Foreskin keratinocyte (primary cell): ENCODE results near the gene NTM.

- RAMPAGE, total RNA: no peak
These were observed 7.8 kb upstream of the FLI1 start for GRCh38 chr11:128685921-128686694.

DNA sequence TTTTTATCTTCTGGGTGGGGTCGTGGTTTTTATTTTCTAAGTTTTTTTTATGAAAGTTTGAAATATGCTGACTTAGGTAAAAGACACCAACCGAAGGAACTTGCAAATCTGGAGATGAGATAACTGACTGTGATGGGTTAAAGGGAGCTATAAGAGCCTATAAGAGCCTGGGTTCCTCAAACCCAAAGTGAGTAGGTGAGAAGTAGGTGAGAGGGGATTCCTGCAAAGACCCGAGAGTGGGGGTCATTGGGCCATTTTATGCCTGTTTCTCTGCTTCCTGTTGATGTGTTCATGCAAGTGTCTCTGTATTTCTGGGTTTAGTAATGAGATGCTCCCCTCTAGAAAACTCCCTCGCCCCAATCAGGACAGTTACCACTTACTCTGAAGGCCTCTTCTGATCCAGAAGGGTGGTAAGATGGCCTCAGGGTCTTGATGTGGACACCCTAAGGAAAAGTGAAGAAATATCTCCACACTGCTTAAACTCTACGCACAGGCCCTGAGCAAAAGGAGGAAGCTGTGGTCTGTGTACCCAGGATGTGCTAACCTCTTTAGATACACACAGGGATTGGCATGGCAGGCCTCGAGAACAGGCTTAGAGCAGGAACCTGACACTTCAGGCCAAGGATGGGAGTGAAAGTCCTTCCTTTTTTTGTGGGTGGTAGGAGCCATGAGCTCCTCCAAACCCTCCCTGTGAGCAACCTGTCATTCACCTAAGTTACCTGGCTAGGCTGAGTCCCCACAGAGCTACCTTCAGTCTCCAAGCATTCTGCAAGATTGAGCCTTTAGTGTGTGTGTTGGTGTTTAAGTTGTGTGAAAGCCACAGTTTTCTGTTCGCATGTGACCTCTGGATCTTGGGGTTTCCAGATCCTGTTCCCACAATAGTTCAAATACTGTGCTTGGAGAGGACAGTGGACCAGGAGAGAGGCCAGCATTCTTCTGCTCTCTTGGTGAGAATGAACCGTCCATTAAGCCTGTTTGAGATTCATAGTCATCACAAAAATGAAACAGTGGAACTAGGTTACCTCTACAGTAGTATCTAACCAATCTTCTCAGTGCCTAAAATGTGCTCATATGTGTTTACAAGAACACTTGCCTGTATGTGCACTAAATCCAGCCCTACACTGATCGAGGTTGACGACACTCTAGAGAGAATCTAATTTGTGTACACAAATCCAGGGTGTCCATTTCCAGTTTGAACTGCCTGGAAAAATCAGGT lies 2.1 kb downstream of the FLI1 start:
- RAMPAGE, total RNA: no peak

DNA sequence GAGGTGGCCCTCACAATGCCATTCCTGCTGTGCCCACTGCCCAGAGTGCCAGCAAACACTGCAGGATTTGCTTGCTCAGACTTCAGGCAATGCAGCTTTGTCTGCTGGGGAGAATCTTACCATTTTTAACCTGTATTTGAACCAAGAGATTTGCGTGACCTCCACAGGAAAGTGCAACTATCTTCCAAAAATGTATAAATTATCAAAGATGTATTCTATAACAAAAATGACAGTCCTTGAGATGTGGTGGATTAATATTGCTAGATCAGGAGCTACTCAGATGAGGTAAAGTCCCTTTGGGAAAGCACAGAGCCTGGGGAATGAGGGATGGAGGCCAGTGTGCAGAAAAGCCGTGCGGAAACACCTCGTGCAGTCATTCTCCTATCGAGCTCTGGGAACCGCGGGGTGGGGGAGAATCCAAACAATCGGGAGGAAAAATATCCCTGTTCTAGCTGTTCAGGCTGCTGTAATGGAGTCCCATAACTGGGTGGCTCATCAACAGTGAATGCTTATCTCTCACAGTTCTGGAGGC lies 28.6 kb downstream of the FLI1 start:
- RAMPAGE, total RNA: no peak

GRCh38 chr11:128735992-128736405 lies 42.1 kb downstream of the FLI1 start:
- RAMPAGE, total RNA: no peak

GRCh38 chr11:128908306-128909068 lies 17.3 kb downstream of the KCNJ5 start:
- RAMPAGE, total RNA: no peak

DNA sequence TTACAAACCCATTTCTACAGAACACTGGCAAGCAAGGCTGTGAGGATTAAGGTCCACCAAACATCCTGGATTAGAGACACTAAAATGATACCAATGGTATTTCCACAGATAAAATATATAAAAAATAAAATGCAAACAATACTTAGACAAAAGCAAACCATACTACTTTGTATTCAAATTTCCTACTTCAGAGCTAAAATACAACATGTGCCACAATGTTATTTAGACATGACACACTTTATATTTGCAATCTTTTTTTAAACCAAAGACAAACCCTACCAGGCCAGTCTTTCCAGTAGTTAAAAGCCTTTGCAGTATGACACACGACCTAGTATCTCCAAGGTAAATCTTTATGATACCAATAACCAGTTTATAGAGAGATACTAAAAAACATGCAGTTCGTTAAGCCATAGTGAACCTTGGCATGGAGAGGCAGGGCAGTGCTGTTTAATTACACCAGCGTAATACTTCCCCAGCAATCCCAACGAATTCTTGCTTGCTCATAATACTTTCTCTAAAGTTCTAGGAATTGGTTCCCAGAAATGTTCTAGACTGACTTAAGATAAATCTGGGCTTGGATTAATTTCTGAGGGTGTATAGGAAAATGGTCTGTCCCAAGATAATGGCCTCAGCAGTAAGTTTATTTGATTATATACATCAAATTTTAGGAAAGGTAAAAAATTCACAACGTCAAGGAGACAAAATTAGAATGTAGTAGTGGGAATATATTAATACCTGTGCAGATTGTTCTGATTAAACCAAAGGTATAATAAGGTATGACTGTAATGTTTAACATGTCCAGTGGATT lies 71.5 kb upstream of the TP53AIP1 start:
- RAMPAGE, total RNA: no peak

- RAMPAGE, total RNA: no peak
These were observed 92.6 kb upstream of the TP53AIP1 start for GRCh38 chr11:129035180-129035668.

DNA sequence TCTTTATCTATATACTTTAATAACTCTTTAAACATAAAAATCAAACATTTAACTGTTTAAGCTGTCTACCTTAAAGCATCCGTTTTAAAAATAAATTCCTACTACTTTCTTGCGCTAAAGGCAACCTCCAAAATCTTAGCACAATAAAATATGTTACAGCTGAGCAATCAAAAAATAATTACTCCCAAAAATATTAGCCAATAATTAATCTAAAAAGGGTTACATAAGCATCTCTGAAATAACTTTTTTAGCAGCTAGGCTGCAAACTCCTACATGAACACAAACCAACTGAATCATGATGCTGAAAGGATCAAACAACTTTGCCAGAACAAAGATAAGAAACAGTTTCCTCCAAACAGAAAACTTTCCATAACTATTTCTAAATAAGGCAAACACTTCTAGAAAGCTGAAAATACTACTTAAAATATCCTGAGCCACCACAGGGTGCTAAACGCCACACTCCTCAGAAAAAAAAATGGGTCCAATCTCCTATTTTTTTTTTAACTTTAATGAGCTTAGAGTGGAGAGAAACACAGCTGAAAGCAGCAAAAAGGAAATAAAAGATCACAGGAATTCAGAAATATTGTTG lies 68.6 kb upstream of the ARHGAP32 start:
- RAMPAGE, total RNA: no peak

- RAMPAGE, total RNA: no peak
These were observed 11.5 kb upstream of the BARX2 start for GRCh38 chr11:129364049-129364721.

DNA sequence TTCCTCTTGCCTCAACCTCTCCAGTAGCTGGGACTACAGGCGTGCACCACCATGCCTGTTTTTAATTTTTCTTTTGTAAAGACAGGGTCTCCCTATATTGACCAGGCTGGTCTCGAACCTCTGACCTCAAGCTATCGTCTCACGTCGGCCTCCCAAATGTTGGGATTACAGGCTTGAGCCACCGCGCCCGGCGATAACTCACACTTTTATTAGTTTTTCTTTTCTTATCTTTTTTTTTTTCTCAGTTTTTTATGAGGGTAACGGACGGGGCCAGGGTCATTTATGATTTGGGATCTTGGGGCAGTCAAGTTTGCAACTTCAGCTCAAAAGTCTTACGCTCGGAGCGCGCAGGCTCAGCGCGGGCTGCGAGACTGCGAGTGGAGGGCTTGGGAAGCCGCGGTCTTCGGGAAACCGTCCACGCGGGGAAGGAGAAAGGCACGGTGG lies 747 bp upstream of the BARX2 start:
- RAMPAGE, total RNA: no peak

DNA sequence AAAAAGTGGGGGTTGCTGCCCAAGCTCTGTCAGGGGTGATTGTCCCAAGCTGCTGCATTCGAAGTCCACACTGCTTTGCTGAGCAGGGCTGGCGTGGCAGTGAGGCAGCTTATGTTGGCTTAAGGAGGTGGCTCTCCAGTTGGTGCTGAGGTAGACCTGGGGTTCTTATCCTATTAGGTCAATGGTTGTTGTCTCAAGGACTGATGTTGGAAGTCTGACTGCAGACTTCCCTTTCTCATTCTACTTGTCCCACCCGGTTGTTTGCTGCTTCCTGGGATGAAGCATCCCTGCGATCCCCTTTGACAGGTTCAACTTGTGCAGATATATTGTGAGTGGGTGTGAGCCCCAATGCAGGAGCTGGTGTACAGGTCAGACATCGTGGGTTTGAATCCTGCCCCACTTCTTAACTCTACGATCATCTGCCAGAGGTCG lies 65.3 kb downstream of the BARX2 start:
- RAMPAGE, total RNA: no peak

- RAMPAGE, total RNA: no peak
These were observed 111.7 kb upstream of the TMEM45B start for GRCh38 chr11:129703863-129704466.

DNA sequence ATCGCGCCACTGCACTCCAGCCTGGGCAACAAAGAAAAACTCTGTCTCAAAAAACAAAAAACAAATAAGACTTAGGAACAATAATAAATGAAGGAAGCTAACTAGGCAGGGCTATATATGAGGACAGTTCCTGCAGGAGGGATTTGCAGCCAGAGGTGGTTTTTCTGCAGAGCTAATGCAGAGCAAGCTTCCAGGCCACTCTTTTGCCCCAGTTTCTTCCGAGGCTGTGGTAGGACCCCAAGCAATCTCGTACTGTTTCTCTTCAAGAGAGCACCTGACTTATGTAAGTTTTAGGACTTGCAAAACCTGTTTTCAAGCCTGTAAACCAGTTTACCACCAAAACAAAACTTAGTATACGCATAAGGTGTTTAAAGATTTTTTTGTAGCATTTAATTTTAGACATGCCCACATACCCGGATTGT lies 7.7 kb upstream of the APLP2 start:
- RAMPAGE, total RNA: no peak

GRCh38 chr11:130120470-130120996 lies 39.0 kb upstream of the ST14 start:
- RAMPAGE, total RNA: no peak

GRCh38 chr11:130141884-130142119 lies 17.8 kb upstream of the ST14 start:
- RAMPAGE, total RNA: no peak

- RAMPAGE, total RNA: no peak
These were observed 15.2 kb upstream of the ST14 start for GRCh38 chr11:130144013-130145232.

DNA sequence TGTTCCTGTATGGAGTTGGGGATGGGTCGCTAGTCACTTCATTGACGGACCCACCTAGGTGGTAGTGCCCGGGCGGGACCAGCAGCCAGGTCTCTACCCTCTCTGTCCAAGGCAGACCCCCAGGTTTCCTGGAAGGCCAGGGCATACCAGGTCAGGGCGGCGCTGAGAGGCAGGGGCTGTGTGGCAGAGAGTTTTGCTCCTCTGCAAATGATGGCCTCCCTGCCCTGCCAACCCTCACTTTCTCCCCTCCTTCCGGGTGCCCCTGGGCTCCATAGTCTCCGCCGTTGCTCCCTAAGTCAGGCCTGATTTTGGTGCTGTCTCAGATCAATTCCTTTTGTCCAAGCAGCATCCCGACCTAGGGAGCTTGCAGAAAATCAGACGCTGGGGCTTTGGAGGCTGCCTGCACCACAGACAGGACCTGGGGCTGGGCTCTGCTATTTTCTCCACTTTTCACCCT lies 1.2 kb downstream of the ST14 start:
- RAMPAGE, total RNA: no peak

- RAMPAGE, total RNA: no peak
These were observed 7.5 kb downstream of the ADAMTS8 start for GRCh38 chr11:130420784-130421392.

DNA sequence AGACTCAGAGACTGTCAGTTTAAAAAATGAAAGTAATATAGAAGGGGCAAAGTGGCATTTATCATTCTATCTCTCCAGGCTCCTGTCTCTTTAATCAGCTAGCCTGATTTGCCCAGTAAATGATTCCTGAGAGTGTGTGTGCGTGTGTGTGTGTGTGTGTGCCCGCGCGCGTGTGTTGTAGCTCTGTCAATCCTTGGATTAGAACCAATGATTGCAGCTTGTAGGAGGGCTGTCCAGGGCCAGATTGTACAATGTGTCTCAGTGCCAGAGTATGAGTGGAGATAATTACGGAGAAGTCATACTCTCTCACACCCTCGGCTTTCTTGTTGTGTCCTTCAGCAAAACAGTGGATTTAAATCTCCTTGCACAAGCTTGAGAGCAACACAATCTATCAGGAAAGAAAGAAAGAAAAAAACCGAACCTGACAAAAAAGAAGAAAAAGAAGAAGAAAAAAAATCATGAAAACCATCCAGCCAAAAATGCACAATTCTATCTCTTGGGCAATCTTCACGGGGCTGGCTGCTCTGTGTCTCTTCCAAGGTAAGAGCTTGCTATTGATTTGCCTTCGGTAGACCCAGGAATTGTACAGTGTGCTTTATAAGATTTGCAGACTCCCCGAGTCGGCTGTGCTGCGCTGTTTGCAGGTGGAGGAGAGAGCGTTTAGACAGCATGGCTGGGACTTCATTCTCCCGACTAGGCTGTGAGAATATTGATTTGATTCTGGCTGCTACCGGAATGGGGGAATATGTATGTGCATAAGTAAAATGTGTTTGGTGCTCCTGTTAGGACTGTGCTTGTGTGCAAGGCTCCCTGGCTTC lies at the start of gene NTM:
Gene NTM (plus strand): TSS at position 267 of the 818 bp plus-strand sequence.
- RAMPAGE, total RNA: no peak

GRCh38 chr11:131910887-131911821 lies 540.7 kb downstream of the NTM start:
- RAMPAGE, total RNA: no peak